ENCODE measurements around the gene DNASE2B.

DNA sequence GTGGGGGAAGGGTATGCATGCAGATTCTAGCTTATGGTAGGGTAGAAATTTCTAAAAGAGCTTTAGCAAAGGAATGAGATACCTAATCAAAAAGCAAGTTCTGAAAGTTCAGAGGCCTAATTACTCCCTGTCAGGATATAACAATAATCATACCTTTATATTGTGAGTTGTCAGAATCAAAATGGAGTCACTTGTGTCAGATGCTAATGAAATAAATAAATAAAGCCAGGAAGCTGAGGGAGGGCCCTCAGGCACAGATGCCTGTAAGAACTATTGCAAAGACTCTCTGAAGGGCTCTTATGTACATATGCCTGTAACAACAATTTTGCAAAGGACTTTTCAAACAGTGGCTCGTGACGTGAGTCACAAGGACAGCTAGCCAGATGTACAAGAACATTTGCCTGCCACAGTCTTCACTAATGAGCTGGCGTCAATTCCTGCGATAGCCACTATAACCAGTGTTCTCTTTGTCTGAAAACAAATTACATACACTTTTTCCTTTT lies 27.4 kb upstream of the DNASE2B start:
- RRBS = no CpG with 5 or more reads among the region's 4 CpGs

GRCh38 chr1:84398213-84398652 lies at the start of gene DNASE2B:
Gene DNASE2B (plus strand): TSS chr1:84398484.
- RRBS = no CpG with 5 or more reads among the region's 6 CpGs

DNA sequence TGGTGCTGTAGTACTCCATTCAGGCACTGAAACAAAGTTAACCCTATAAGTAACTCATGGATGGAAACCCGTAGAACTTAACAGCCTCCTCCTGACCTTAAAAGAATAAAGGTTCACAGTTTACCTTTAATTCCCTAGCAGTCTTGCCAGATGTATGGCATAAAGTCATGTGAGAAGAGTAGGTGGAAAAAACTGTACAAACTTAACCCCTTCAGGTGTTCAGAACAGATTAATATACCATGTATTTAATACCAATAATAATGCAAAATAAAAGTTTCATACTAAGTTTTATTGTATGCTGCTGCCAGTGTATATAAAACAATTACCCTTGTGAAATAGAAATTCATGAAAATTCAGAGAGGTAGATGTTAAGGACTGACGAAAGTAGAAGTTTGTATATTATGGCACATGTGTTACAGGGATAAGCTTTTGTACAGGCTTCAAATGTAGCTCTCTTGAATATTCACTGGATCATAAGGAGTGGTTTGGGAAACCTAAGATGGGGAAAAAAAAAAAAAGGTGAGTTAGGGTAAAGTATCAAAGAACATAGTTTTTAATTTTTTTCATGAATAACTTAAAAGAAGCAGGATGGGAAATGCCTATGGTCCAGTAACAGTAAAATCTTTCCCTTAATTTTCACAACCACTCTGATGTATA lies 8.0 kb upstream of the SPATA1 start:
- RRBS = no CpG with 5 or more reads among the region's 2 CpGs

- RRBS = no CpG with 5 or more reads among the region's 1 CpG
Measured at GRCh38 chr1:84633099-84633507, 57.2 kb downstream of the SSX2IP start.

DNA sequence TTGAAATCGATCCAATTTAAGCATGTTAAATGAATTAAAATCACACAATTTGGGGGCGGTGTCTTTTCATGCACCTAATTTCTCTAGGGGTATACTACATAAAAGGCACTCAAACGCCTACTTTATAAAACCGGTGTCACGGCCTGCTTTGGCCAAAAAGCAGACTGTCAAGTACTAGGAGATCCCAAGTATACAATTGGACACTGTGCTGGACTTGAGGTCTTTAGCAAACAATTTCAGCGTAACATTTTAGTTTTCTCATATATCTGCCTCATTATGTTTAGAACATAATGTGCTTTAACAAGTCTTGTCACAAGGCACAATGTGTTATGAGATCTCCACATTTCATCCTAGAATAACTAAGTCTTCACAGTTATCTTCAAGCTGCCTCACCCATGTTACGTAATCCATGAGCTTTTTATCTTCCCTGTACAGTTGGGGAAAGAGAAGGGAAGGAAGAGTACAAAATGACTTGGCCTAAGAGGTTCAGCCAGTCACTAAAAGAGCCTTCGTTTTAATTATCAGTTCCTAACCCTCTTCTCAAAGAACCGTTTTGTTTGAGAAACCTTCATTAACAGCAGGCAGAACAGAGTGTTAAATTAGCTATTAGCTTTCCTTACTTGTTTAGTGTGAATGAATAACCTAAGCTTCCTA lies 1.7 kb downstream of the SSX2IP start:
- RRBS = no CpG with 5 or more reads among the region's 9 CpGs

DNA sequence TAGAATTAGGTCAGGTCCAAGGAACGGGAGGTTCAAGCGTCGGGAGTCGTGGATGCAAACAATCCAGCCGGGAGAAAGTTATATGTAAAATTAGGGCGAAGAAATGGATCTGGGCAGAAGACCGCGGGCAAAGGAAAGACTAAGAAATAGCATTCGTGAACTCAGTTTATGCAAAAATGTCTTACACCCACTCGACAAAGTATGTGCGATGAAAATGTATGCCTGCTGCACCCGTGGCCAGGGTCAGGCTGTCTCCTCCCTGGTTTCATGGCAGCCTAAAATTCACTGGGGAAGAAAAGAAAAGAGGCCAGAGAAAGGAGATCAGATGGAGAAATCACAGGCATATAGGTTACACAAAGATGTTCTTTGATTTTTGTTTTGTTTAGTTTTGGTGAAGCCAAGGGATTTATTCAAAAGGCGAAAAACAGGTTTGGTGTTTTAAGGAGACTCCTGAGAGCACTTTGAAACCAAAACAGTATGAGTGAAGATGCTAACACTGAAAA lies 780 bp upstream of the SSX2IP start:
- RRBS = no CpG with 5 or more reads among the region's 13 CpGs

DNA sequence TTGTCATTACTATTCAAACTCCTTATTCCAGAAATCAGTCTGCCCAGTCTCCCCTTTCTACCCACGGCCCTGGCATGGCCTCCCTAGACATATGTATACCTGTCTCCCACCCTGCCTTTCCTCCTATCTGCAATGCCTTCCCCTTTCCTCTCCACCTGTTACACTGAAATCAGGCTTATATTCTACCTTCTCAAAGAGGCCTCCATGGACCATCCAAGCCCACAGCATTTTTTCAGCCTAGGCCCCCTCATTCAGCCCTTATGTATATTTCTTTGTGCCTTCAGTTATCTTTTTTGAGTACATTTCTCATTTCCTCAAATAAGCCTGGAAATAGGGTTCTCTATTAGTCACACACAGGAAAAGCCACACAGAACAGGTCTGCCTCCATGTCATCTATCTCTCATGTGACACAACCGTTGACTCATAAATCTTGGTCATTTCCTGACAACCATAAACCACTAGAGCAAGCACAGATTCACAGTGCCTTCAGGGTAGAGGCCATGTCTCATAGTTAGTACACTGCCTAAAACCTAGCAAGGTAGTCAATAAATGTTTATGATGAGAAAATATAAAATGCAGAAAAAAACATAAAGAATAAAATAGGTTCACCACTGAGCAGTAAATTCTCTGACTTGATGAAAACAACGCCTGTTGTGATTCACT lies 38.7 kb downstream of the LPAR3 start:
- RRBS = no CpG with 5 or more reads among the region's 3 CpGs

GRCh38 chr1:85062452-85062736 lies 267 bp downstream of the DNAI3 start:
- RRBS = no CpG with 5 or more reads among the region's 5 CpGs

GRCh38 chr1:85142886-85143305 lies 57.9 kb downstream of the SYDE2 start:
- RRBS = no CpG with 5 or more reads among the region's 8 CpGs

DNA sequence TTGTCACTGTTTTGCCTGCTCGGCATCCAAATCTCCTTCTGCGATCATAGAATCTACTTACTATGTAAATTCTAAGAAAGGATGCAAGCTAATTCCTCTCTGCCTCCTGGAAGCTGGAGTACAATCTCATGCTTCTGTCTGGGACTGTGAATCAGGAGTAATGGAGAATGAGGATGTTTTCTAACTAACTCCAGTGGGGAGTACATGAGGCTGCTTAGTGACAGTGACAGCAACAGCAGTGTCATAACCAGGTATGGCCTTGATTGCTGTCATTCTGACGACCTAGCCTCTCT lies 47.4 kb downstream of the SYDE2 start:
- RRBS = no CpG with 5 or more reads among the region's 3 CpGs

DNA sequence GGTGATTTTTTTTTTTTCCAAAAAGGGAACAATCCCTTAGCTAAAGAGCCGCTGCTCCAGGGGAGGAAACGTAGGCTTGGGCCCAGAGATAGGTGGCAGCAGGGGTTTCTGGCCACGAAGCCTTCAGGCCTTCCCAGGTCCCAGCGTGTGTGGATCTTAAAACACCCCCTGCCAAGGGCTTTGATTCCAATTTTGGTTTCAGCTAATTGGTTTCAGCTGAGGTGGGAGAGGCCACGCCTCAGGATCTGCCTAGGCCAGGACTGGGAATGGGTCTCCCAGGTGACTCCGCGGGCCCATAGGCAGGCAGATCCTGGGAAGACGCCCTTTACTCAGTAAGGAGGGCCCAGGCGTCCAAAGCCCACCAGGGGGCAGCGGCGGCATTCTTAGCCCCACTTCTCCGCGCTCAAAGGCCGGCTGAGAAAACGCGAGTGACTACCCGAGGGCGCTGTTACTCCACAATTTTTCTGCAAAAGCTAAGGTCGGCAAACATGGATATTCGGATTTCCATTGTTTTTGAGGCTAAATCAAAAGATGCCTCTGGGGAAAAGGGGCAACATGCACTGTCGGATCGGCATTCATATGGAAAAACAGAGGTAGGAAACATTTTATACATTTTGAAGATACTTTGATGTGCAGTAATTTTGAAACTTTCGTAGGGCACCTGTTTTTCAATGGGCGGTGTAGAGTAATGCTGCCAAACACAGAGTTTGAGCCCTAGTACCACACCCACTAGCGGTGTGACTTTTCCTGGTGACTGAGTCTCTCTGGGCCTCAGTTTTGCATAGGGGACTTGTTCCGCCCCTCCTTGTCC lies 31.7 kb upstream of the BCL10 start:
- RRBS = no CpG with 5 or more reads among the region's 26 CpGs

DNA sequence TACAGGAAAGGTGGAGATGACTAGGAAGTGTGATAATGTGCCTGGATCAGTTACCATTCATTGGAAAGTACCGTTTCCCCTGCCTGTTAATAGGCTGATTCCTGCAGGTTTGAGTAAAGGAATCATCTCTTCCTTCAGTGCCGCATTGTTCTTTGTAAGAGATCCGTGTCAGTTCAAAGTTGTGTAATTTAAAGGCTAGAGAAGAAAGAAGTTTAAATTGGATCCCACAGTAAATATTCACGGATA lies 43.5 kb upstream of the BCL10 start:
- RRBS = no CpG with 5 or more reads among the region's 4 CpGs

GRCh38 chr1:85447449-85448040 lies 17.4 kb downstream of the DDAH1 start:
- RRBS = no CpG with 5 or more reads among the region's 3 CpGs

DNA sequence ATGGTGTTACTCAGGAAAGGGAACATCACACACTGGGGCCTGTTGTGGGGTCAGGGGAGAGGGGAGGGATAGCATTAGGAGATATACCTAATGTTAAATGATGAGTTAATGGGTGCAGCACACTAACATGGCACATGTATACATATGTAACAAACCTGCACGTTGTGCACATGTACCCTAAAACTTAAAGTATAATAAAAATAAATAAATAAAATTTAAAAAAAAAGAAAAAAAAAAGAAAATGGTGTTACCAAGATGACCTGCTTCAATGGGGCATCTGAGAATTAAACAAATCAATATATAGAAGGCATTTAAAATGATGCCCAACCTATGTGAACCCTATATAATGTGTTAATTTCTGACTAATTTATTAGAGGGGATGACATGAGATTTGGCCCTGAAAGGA lies 4.7 kb upstream of the CCN1 start:
- RRBS = no CpG with 5 or more reads among the region's 1 CpG

DNA sequence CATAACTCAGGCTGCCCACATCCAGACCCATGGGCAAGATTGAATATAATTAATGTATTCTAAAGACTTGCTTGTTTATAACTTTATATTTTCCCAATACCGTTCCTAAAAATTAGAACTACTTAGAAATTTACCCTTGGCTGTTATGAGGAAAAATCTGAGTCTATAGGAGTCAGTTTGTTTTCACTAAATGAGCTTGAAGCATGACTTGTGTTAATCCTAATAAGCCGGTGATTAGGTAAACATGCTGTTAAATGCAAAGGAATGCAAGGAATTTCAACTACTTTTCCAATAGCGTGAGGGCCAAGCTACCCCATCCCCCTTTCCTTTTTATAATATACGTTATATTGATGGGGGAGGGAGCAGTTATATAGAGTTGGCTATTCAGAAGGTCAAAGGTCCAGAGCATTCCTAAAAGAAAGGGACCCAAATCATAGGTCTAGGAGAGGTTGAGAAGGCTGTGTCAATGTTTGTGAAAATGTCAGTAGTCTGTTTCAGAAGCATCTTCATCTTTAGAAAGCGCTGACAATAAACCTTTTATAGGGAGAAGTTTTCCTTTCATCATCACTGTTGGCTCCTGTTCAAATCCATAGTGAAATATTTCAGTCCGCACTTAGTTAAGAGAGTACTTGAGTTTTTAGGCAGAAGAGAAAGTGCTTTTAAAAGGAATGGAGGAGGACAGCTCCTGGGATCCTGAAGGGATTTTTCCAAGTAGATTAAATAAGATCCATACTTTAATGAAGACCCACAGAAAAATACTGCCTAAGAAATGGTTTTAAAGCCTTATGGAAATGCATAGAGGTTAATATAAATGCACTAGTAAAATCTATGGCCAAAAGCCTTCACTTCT lies 3.8 kb downstream of the CCN1 start:
- RRBS = no CpG with 5 or more reads among the region's 6 CpGs

GRCh38 chr1:85992733-85993121 lies 163.8 kb downstream of the COL24A1 start:
- RRBS = no CpG with 5 or more reads among the region's 2 CpGs

DNA sequence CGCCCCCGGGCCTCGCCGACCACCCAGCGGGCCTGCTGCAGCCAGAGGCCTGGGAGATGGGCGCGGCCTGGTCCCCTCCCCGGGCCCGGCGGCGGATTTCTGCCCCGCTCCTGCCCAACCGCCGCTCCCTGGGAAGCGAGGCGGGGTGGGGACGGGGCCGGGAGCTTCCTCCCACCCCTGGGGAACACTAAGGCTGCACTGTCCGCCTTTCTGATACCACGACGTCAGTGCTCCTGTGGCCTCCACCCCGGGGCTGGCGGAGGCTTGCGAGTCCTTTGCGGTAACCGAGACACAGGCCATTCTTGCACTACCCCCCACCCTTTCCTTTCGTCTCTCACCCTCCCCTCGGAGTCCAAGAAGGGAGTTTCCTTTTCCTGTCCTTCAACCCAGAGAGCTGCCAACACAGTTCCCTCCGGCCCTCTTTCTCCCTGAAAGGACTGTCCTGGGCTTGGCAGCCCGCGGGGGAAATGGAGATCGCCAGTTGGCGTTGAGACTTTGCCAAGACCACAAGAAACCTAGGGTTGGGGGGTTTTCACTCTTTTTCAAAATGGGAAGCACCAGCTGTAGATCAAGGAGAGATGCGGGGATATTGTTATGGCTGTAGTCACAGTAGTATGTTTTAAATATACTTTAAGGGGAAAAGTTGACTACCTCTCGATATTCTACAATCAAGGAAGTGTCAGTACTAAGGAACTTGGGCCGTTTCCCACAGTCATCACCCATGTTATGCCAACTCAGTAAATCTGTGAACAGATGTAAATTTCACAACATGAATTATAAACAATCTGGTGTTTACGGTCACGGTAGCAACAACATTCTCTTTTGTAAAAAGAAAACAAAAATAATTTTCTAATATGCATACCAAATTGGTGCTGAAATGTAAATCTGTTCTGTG lies 917 bp downstream of the SH3GLB1 start:
- RRBS = 2% methylated on average over 20 of the region's 38 CpGs

DNA sequence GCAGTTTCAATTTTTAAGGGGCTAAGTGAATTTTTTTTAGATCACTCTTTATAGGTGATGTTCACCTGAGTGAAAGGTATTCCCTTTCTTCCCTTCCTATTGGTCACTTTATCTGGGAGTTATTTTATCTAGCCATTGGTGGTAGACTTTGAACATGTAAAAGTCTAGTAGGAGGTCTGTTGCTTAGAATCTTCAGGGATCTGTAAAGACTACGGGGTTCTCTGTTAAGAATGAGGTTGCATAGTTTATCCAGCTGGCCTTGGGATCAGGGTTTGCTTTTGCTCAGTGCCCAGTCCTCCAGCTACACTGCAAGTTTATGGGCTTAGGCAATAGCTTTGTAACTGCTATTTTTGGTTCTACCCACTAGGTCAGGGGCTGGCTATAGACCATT lies 9.7 kb downstream of the SH3GLB1 start:
- RRBS = no CpG with 5 or more reads among the region's 1 CpG

GRCh38 chr1:86852683-86853034 lies 61.3 kb downstream of the SELENOF start:
- RRBS = no CpG with 5 or more reads among the region's 8 CpGs

GRCh38 chr1:87331919-87332553 lies 3.4 kb downstream of the LMO4 start:
- RRBS = 3% methylated on average over 6 of the region's 23 CpGs